ENCODE measurements around the gene TBCEL.

DNA sequence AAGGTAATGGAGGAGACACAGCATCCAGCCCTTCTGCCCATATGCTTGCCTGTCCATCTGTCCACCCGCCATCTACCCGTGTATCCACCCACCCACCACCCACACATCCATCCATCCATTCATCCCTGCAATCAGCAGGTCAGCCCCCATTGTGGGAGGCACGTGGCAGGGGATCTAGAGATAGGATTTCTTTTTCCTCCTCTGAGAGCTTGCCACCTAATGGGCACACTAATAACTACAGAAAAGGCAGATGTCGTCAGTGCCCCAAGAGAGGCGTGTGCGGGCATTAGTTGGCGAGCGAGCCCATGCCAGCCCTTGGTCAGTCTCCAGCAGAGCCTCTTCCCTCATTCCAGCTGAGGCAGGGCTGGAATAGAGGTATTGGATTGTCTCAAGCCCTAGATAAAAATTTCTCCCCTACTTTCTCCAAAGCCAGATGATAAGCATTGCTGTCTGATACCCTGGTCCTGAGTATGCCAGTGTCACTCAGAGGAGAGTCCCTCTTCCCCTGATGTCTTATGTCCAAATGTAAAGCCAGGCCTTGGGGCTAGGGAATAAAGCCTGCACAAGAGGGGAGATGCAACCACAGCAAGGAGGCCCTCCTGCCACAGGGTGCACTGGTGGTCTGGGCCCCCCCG is 9.7 kb downstream of the USP2 start:
- PRO-cap = no peak

DNA sequence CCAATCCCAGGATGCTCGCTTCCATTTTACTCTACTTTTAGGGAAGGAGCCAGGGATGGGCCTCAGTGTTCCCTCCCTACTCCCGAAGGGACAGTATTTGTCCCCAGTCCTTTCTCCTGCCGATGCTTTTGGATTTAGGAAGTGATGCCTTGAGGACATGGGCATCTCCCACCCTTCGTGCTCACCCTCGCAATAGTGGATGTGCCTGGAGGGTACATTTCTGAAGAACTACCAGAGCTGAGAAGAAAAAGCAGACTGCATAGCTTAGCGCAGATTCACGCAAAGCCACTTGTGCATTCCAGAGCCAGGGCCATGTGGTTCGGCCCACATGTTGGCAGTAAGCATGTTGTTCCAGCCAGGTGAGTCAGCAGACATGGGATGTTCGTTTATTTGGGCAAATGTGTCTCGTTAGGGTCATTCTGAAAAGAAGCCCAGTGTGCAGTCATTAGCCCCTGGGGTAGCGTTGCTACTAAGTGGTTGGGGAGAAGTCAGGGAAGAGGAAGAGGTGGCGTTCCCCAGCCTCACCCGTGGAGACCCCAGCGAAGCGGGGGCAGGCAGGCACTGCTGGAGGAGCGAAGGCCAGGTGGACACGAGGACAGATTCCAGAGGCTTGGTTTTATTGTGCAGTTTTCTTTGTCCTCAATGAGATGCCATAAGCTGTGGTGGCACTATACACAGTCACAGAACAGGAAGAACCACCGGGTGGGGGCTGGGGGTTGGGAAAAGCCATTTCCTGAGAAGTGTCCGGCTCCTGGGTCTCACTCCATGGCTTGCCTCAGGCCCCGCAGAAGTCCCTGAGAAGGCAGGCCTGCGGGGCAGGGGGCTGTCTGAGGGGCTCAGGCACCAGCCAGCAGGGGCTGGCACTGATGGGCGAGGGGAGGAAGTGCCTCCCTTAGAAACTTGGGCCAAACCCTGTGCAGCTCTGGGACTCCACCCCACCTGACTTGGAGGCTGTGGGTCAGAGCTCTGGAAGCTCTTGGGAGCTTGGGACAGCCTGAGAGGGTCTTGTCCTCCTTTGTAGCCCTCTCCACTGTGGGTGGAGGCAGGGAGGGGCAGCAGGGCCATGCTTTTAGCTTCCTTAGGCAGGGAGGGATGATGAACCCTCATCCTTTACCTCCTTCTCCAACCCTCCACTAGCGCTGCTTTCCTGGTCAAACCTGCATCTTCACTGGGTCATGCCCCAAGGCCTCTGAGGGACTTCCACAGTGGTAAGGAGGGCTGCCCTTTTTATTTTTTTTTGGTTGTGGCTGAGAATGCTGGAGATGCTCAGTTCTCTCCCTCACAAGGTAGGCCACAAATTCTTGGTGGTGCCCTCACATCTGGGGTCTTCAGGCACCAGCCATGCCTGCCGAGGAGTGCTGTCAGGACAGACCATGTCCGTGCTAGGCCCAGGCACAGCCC is 4.9 kb downstream of the THY1 start:
- PRO-cap = no peak

- PRO-cap = no peak
Observed at GRCh38 chr11:119433148-119433895, 10.3 kb upstream of the THY1 start.

GRCh38 chr11:119461184-119461854 is 38.3 kb upstream of the THY1 start:
- PRO-cap = no peak

DNA sequence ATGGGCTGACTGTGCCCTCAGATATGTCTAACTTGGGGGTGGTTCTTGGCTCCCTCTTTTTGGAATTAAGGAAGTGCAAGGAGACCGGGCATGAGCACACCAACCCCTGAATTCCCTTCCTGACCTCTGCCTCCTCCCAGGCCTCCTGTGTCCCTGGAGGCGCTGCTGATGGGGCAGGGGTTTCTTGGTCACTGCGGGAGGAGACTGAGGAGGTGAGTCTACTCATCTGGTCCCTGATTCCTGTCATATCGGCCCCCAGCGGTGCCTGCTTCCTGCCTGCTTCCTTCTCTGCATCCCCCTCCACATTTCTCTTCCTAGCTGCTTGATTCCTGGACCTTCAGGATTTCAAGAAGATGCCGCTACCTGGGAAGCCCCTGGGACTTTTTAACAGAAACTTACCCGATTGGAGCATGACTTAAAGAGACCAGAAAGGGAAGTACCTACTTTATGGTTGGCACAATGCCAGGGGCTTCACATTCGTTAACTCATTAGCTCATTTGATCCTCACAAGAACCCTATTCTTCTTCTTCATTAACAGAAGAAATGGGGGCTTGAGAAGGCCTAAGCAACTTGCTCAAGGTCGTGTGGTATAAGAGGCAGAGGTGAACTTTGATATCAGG is 22.5 kb upstream of the NECTIN1 start:
- PRO-cap = no peak

DNA sequence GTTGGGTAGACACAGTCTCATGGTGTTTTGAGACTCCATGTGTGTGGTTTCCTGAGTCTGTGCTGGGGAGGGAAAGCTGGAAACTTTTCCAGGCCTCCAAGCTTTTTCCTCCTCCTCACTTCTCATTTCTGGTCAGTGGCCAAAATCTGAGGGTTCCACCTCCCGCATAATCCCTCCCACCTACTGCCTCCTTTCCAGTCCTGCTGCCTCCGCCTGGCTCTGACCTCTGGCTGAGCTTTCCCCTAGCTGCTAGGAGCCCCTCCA is 51.2 kb upstream of the NECTIN1 start:
- PRO-cap = no peak

- PRO-cap = no peak
Observed at GRCh38 chr11:120111379-120111716, 26.6 kb downstream of the TRIM29 start.

- PRO-cap = no peak
Observed at GRCh38 chr11:120184156-120184915, 26.5 kb upstream of the OAF start.

DNA sequence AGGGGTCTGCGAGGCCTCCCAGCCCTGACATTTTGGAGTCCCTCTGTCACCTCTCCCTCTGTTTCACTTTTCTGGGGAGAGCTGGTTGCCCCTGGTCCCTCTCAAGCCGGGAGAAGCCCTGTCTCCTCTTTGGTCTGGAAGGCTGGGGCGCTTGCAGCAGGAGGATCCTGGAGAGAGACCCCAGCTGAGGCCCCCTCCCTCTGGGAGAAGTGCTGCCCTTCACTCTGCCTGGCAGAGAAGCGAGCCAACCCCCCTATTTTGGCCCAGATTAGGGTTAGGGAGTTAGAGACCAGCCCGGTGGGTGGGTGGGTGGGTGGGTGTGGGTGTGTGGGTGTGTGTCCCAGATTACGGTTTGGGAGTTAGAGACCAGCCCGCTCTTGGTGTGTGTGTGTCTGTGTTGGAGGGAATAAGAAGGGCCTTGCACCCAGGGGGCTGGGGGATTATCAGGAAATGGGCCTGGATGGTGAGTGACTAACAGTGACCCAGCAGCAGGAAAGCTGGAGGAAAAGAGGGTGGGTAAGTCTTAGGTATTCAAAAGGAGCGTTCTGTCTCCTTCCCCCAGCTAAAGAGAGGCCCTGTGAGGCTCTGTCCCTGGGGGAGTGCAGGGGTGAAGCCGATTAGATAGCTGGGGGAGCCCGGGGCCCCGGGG is 1.2 kb downstream of the OAF start:
- PRO-cap = no peak

DNA sequence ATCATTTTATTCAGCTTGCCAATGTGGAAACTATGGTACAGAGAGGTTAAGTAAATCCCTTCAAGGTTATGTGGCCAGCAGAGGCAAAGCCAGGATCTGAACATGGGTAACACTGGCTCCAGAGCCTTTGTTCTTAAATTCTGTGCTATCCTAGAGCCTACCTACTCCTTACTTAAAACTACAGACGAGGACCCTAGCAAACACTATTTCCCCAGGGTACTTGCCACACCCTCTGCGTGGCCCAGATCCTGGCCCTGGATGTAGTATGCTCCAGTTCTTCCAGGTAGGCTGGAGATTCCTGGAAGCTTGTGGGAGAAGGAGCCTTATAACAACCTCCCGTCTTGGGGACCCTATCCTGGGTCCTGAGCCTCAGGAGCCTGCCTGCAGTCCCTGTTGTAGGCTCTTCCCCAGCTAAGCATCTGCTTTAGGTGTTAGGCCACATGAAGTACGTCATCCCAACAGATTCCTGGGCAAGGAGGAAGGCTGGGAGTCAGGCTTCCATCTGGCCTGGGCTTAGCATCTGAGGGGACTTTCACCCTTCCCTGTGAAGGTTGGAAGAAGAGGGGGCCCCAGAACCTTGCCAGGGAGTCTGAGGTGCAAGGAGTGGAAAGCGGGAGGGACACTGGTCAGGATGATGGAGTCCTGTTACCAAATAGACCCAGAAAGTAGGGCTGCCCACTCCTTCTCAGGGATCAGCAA is 10.9 kb downstream of the OAF start:
- PRO-cap = no peak

DNA sequence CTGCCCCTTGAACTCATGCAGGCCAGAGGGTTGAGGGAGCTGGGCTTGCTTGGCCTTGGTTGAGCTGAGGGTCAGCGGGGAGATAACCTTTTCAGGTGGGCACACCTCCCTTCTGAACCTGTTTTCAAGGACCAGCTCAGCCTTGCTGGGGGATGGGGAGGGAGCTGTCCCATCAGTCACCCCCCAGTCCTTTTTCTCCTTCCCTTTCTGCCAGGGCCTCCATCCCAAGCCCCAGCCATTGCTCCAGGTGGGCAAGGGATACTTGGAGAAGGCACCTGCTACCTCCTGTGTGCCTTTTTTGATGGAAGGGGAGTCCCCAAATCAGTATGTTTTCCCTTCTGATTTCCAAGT is 9.1 kb upstream of the POU2F3 start:
- PRO-cap = no peak

- PRO-cap = no peak
Observed at GRCh38 chr11:120233641-120233993, 6.3 kb upstream of the POU2F3 start.

GRCh38 chr11:120271505-120272042 is 31.6 kb downstream of the POU2F3 start:
- PRO-cap = no peak

DNA sequence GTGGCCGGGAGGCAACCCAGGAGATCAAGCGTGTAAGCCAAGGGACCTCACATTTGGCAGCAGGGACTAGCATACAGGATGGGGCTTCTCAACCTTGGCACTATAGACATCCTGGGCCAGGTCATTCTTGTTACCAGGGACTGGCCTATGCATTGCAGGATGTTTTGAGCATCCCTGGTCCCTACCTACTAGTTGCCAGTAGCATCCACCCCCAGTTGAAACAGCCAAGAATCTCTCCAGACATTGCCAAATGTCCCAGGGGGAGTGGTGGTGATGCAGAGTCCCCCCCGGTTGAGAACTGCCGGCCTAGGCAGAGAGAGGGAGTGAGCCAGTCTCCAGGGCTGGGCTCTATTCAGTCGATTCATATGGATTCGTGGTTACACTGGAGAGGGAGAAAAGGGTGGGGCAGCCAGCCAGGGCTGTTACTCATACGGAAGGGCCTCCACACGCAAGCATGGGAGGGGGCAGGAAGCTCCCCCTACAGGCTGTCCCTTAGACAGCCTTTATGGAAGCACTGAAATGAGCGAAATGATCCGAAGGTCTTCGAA is 18.7 kb upstream of the TLCD5 start:
- PRO-cap = no peak

DNA sequence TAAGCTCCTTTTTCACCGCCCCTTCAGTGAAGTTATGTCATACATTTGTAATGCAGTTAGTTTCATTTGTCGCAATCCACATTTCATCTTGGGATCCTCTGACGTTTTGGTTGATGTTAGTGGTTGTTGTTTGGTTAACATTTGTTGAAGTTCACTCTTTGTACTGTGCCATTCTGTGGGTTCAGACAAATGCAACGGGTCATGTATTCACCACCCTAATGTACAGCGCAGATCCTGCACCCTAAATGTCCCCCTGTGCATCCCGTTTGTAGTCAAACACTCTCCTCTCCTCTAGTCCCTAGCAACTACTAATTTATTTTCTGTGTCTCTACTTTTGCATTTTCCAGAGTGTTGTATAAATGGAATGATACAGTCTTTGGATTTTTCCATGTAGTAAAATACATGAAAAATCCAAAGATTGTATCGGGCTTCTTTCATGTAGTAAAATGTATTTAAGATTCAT is 45.4 kb downstream of the ARHGEF12 start:
- PRO-cap = no peak

- PRO-cap = no peak
Observed at GRCh38 chr11:120715336-120715674, 203.8 kb downstream of the GRIK4 start.

DNA sequence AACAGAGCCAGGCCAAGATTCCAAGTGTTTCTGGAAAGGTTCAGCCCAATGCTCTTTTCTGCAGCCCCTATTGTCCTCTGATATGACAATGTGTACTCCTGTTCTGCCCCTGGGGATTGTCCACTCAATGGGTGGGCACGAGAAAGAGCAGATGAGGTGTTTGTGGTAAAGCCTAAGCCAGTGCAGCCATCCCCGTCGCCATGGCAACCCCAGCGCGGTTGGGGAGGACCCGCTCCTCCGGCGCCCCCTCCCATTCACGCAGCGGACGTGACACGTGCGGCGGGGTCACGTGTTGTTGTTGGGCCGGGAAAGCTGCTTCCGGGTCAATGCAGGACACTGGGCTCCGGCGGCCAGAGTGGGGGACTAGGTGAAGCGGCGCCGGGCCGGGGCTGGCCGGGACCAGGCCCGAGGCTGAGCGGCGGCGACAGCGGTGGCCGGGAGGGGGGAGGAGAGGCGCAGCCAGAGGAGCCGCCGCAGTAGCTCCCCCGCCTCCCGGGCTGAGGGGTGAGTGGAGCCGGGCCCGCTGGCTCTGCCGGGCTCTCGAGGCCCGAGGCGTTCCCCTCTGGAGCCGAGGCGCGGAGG is at the start of gene TBCEL:
TSS of gene TBCEL (plus strand) at position 315 of the 582 bp plus-strand sequence.
- PRO-cap = unidirectional peak, plus-strand start at position 339 of the sequence

GRCh38 chr11:121047348-121047807 is 23.5 kb downstream of the TBCEL start:
- PRO-cap = no peak

GRCh38 chr11:121293340-121293658 is 728 bp downstream of the SC5D start:
- PRO-cap = no peak

GRCh38 chr11:121416929-121417713 is 35.0 kb upstream of the SORL1 start:
- PRO-cap = no peak

All from pulmonary artery (tissue), 1 donor.